ENCODE measurements around a stretch of chr21.

GRCh38 chr21:41556448-41556830, 48.5 kb upstream of the TMPRSS2 start:
- RRBS: no CpG with 5 or more reads among the region's 5 CpGs
CAGE:
- cytosol, long polyA plus RNA: no peak
- long polyA plus RNA: no peak
- nucleus, long polyA plus RNA: no peak

GRCh38 chr21:41583272-41584088, 75.5 kb upstream of the TMPRSS2 start:
- RRBS: no CpG with 5 or more reads among the region's 16 CpGs
CAGE:
- cytosol, long polyA plus RNA: no peak
- long polyA plus RNA: no peak
- nucleus, long polyA plus RNA: no peak

- RRBS: no CpG with 5 or more reads among the region's 4 CpGs
CAGE:
- cytosol, long polyA plus RNA: no peak
- long polyA plus RNA: no peak
- nucleus, long polyA plus RNA: no peak
Measured at GRCh38 chr21:41593892-41594350, 86.0 kb upstream of the TMPRSS2 start.

GRCh38 chr21:41641647-41642403, 125.0 kb downstream of the RIPK4 start:
- RRBS: 1% methylated on average over 3 of the region's 14 CpGs
CAGE:
- cytosol, long polyA plus RNA: no peak
- long polyA plus RNA: no peak
- nucleus, long polyA plus RNA: no peak

DNA sequence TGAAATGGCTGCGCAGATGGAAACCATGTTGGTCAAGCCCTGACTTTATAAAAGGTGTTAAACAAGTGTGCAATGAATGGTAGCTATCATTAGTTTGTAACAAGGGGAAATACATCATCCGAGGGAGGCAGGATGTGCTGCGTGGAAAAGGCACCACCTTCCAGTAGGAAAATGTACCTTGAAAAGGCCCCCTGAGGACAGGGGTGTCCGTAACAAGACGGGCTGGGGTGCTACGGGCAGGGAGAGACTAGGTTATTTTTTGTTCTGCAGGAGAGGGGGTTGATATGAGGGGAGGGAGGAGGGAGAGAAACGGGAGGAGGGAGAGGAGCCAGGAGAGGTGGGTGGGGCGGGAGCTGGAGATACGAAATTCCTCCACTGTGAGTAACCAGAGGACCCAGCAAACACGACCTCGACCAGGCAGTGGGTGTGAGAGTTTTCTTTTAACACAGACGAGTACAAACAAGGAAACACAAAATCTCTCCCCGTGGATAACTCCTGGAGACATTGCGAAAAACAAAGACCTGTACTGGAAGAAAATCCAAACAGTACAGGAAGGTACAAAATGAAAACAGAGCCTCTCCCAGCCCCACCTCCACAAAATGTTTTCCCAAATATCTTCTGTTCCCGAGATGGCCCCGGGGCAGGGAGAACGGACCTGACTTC, 82.6 kb downstream of the RIPK4 start:
- RRBS: no CpG with 5 or more reads among the region's 17 CpGs
CAGE:
- cytosol, long polyA plus RNA: no peak
- long polyA plus RNA: no peak
- nucleus, long polyA plus RNA: no peak

DNA sequence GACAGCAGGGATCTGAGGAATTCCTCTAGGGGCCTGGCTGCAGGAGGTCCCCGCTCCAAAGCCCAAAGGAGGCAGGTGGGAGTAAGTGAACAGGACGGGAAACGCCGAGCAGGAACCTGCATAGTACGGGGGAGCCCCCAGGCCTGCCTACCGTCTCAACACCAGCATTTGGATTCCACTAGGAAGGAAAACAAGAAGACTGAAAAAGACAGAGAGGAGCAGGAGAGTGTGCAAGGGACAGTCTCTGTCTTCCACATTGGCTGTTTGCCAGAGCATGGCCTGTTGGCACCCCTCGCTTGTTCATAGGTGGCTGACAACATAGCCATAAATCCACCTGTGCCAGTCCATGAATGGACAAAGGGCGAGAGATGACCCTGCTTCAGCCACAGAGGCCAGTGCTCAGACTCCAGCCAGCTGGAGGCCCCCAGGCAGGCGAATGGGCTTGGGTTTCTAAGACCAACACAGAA, 60.7 kb downstream of the RIPK4 start:
- RRBS: no CpG with 5 or more reads among the region's 9 CpGs
CAGE:
- cytosol, long polyA plus RNA: no peak
- long polyA plus RNA: no peak
- nucleus, long polyA plus RNA: no peak

- RRBS: 71% methylated on average over 2 of the region's 21 CpGs
CAGE:
- cytosol, long polyA plus RNA: no peak
- long polyA plus RNA: no peak
- nucleus, long polyA plus RNA: no peak
Measured at GRCh38 chr21:41751356-41752347, 15.2 kb downstream of the RIPK4 start.

- RRBS: no CpG with 5 or more reads among the region's 25 CpGs
CAGE:
- cytosol, long polyA plus RNA: no peak
- long polyA plus RNA: no peak
- nucleus, long polyA plus RNA: no peak
Measured at GRCh38 chr21:41802636-41803353, 35.9 kb upstream of the RIPK4 start.

DNA sequence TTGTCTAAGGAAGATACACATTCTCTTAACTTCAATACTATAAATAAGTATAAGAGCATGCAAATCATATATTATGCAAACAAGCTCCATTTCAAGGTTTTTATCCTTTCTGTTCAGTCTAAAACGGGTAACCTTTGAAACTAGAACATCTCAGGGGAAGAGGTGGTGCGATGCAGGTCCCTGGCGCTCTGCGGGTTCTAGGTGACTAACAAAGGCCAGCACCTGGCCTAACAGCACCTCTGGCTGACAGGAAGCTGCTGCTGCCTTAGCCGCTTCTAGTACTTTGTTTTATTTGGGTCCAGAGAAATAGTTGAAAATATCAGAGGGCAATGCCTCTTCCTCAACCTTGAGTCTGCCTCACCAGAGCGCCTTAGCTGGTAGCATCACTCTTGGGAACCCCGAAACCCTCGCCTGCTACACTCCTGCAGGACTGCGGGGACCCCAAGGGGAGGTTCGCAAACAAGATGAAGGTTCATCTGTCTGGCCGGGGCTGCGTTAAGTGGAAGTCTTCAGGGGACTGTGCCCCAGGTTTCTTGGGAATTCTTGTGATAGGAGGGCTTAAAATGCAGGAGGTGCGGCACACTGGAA, 45.5 kb downstream of the PRDM15 start:
- RRBS: no CpG with 5 or more reads among the region's 13 CpGs
CAGE:
- cytosol, long polyA plus RNA: no peak
- long polyA plus RNA: no peak
- nucleus, long polyA plus RNA: no peak

- RRBS: no CpG with 5 or more reads among the region's 10 CpGs
CAGE:
- cytosol, long polyA plus RNA: no peak
- long polyA plus RNA: no peak
- nucleus, long polyA plus RNA: no peak
Measured at GRCh38 chr21:41951753-41952709, 1.8 kb downstream of the C2CD2 start.

DNA sequence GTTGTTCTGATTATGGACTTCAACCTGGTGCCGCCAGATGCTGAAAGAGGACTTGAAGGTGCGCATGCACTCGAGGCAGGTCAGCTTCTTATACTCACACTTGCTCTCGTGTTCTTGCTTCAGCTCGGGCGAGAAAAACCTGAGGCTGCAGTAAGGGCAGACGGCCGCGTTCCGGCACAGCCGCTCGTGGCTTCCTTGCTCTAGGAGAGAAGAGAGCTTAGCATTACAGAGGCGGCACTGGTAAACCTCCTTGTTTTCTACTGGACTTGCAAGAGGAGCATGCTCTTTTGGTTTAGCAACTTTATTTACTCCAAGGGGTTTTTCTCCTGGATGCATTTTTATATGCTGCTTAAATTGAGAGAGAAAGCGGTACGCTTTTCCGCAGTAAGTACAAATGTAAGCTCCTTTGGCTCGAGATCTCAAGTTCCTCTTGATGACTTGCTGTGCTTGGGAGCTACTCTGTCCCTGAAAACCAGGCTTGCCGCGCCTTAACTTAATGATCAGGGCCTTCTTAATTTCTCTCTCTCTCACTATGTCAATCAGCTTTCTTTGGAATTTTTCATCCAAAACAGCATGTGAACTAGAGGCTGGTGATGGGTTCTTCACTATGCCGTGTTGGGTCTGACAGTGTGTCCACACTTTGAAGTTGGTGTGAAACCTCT, 18.3 kb downstream of the ZBTB21 start:
- RRBS: no CpG with 5 or more reads among the region's 20 CpGs
CAGE:
- cytosol, long polyA plus RNA: no peak
- long polyA plus RNA: no peak
- nucleus, long polyA plus RNA: no peak

DNA sequence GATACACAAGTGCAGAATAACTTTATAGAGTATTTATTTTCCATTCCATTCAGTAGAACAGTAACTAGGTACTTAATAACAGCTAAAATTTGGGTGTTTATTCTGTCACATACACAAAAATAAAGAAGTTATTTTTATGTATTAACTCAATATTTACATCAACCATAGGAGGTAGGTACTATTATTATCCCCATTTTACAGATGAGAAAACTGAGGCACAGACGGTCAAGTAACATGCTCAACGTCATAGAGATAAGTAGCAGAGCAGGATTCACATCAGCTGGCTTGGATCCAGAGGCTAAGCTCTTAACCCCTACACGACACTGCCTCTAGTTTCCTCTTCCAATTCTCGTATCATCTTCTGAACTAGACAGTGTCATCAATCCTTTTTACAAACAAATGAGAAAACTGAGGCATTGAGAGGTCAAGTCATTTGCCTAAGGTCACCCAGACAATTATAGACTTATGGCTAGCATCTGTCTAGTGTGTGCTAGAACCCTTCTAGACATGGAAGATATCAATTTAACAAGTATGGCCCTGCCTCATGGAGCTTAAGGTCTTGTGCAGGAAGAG, 9.2 kb downstream of the ZBTB21 start:
- RRBS: no CpG with 5 or more reads among the region's 4 CpGs
CAGE:
- cytosol, long polyA plus RNA: no peak
- long polyA plus RNA: no peak
- nucleus, long polyA plus RNA: no peak

- RRBS: no CpG with 5 or more reads among the region's 1 CpG
CAGE:
- cytosol, long polyA plus RNA: no peak
- long polyA plus RNA: no peak
- nucleus, long polyA plus RNA: no peak
Measured at GRCh38 chr21:42006803-42007196, 3.4 kb downstream of the ZBTB21 start.

DNA sequence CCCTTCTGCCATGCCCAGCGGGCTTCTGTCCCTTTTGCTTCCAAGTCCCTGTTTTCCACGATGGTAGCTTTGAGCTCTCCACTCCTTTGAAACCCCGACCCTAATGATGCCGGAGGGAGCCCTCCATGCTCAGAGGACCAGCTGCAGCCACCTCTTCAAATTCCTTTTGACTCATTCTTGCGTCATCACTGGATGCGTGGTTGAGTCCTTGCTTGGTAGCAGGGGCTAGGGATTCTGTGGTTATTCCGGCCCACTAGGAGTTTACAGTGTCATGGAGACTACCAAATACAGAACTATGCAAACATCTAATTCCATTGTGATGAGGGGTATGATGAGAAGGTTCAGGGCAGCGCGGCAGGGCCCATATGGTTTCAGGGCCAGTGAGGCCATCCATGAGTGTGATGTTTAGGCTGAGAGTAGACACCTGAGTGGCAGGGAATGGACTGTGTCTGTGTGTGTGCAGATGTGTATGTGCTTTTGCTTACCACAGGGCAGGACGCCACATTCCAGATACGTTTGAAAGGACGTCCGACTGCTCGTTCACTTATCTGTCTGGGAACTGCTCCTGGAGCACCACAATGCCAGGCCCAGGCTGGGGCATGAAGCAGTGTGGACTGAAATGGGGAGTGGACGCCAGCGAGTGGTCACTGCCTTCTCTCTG, 30.4 kb upstream of the ZBTB21 start:
- RRBS: no CpG with 5 or more reads among the region's 16 CpGs
CAGE:
- cytosol, long polyA plus RNA: no peak
- long polyA plus RNA: no peak
- nucleus, long polyA plus RNA: no peak

GRCh38 chr21:42171439-42171725, 47.6 kb upstream of the ABCG1 start:
- RRBS: no CpG with 5 or more reads among the region's 3 CpGs
CAGE:
- cytosol, long polyA plus RNA: no peak
- long polyA plus RNA: no peak
- nucleus, long polyA plus RNA: no peak

- RRBS: no CpG with 5 or more reads among the region's 14 CpGs
CAGE:
- cytosol, long polyA plus RNA: no peak
- long polyA plus RNA: no peak
- nucleus, long polyA plus RNA: no peak
Measured at GRCh38 chr21:42225580-42226230, 6.8 kb downstream of the ABCG1 start.

DNA sequence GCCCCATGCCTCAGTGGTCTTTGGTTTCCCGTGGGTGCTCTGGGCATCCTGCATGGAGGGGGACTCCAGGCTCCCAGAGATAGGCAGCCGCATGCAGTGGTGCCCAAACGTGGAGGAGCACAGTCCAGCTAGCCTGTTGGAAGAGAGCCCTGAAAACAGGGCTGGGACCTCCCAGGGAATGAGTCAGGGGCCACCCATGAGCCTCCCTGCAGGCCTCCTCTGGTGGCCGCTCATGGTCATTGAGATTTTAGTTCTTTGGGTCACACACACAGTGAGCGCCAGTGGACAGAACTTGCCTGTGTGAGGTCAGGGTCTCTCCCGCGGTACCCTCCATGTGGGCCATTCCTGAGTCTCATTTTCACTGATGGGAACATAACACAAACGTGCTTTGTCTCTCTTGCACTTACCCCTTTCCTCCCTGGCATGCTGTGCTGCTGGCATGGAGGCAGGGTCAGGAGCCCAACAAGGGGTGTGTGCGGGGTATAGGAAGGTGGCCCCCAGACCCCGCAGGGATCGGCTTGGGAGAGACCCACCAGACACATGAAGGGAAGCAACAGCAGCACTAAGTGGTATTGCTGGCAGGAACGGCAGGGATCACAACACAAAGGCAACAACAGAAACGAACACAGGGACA, 31.6 kb downstream of the ABCG1 start:
- RRBS: no CpG with 5 or more reads among the region's 13 CpGs
CAGE:
- cytosol, long polyA plus RNA: no peak
- long polyA plus RNA: no peak
- nucleus, long polyA plus RNA: no peak

DNA sequence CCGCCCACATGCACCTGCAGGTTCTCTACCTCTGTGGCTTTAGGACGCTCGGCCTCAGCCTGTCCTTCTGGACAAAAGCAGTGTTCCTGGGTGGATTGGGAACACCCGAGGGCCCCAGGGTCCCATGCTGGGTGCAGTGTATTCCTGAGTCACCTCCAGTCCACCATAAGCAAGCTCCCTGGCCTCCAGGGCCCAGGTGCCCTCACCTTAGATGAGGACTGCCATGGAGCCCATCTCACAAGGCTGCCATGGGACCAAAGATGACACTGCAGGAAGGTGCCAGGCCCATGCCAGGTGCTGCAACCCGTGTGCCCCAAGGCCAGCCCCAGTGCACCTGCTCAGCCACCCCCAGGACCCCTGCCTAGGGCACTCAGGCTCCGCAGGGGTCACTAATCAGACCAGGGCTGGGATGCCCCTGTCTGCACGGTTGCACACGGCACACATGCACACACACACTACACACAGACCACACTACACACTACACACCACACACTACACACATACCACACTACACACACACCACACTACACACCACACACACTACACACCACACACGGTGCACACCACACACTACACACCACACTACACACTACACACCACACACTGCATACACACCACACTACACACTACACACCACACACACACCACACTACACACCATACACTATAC, 22.9 kb downstream of the TFF3 start:
- RRBS: no CpG with 5 or more reads among the region's 9 CpGs
CAGE:
- cytosol, long polyA plus RNA: no peak
- long polyA plus RNA: no peak
- nucleus, long polyA plus RNA: no peak

- RRBS: 60% methylated on average over 3 of the region's 32 CpGs
CAGE:
- cytosol, long polyA plus RNA: no peak
- long polyA plus RNA: no peak
- nucleus, long polyA plus RNA: no peak
Measured at GRCh38 chr21:42309871-42310978, 5.0 kb downstream of the TFF3 start.

DNA sequence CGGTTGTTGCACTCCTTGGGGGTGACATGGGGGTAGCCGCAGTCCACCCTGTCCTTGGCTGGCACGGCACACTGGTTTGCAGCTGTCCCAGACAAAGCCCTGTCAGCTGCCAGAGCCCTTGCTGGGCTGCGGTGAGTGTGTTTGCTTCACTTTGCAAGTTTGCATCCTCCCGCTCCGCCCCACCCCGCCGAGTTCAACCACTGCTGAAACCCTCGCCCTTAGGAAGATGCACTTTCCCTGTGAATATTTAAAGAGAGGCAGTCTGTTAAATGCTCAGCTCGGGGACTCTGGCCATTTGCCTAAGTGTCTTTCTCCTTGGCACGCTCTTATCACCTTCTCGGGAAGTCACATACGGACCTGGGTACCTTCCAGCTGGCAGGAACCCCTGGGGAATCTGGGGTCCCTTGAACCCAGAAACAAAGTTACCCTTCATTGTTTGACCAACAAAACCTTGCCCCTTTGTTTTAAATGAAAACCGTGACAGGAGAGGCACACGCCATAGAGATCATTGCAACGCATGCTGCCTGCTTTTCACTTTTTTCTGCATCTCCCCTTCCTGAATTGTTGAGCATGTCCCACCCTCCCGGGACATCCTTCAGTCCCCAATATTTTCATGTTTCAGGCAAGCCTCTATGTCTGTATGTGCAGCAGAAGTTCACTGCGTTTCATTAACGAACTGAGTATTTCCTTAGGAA, 1.5 kb downstream of the TFF3 start:
- RRBS: no CpG with 5 or more reads among the region's 19 CpGs
CAGE:
- cytosol, long polyA plus RNA: no peak
- long polyA plus RNA: no peak
- nucleus, long polyA plus RNA: no peak